AG04449 (cell line): ENCODE measurements around a stretch of chr18.

- RRBS, result no CpG with 5 or more reads among the region's 17 CpGs
These were observed 49.3 kb downstream of the CYB5A start for GRCh38 chr18:74242302-74243111.

GRCh38 chr18:74290024-74290470 lies 1.7 kb downstream of the CYB5A start:
- RRBS, result no CpG with 5 or more reads among the region's 9 CpGs

DNA sequence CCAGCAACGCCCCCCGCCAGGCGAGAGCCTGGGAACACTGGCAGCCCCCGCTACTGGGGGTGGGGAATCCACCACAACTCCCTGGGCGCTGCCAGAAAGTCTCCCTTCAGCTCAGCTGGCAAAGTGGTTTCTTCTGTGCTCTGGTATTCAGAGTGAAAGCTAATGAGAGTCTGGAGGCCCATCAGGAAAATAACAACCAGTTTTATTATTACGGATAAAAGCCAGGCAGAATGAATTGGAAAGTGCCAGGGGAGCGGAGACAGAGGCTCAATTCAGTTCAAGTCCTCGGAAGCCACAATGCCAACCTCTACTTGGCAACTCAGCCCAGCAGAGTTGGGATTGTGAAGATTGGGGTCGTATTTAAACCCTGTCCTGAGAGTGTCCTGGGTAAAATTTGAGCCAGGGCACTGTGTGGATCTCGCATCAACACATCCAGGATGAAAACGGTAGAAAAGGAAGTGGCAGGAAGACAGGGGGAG lies 2.7 kb downstream of the DIPK1C start:
- RRBS, result no CpG with 5 or more reads among the region's 11 CpGs

- RRBS, result 8% methylated on average over 3 of the region's 42 CpGs
These were observed 840 bp upstream of the DIPK1C start for GRCh38 chr18:74457641-74458654.

- RRBS, result no CpG with 5 or more reads among the region's 12 CpGs
These were observed 13.9 kb upstream of the CNDP1 start for GRCh38 chr18:74520325-74520860.

DNA sequence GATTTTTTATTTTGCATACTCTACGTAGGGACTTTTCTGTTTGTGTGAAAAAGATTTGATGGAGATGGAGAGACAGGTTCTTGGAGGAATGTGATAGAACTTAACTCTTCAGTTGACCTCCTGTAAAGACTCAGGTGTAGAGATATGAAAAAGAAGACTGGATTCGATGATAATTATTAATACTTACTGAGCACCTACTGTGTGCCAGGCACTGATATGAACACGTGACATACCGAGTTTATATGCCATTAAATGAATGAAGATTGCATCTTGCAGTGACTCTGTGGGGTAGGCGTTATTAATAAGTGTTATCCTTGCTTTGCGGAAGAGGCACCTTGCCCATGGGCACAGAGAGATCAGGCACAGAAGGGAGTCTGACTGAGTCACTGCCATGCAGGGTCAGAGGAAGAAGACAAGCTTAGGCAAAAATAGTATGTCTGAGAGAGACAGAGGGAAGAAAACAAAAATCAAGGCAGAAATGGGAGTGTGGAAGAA lies 14.8 kb downstream of the ZNF407 start:
- RRBS, result no CpG with 5 or more reads among the region's 6 CpGs

DNA sequence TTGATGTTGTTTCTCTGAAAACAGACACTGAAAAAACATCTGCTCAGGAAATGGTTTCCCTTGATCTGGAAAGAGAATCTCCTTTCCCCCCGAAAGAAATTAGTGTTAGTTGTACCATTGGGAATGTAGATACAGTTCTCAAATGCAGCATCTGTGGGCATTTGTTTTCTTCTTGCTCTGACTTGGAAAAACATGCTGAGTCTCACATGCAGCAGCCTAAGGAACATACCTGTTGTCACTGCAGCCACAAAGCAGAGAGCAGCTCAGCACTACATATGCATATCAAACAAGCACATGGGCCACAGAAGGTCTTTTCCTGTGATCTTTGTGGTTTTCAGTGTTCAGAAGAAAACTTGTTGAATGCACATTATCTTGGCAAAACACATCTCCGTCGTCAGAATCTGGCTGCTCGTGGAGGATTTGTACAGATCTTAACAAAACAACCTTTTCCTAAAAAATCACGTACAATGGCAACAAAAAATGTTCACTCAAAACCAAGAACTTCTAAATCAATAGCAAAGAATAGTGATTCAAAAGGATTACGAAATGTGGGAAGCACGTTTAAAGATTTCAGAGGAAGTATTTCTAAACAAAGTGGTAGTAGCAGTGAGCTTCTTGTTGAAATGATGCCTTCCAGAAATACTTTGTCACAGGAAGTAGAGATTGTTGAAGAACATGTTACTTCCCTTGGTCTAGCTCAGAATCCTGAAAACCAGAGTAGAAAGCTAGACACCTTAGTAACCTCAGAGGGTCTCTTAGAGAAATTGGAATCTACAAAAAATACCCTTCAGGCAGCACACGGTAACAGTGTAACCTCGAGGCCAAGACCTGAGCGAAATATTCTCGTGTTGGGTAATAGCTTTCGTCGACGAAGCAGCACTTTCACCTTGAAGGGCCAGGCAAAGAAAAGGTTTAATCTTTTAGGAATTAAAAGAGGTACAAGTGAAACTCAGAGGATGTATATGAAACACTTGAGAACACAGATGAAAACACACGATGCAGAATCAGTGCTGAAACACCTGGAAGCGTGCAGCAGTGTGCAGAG lies 34.1 kb downstream of the ZNF407 start:
- RRBS, result no CpG with 5 or more reads among the region's 16 CpGs

GRCh38 chr18:74694446-74694772 lies 96.7 kb downstream of the ZNF407 start:
- RRBS, result no CpG with 5 or more reads among the region's 1 CpG

- RRBS, result no CpG with 5 or more reads among the region's 12 CpGs
These were observed 206.1 kb downstream of the ZNF407 start for GRCh38 chr18:74803561-74804345.

GRCh38 chr18:75204678-75205349 lies 4.1 kb downstream of the PTGR3 start:
- RRBS, result 15% methylated on average over 32 of the region's 78 CpGs

- RRBS, result no CpG with 5 or more reads among the region's 12 CpGs
These were observed 17.2 kb downstream of the TSHZ1 start for GRCh38 chr18:75227585-75228316.

- RRBS, result no CpG with 5 or more reads among the region's 13 CpGs
These were observed 66.7 kb downstream of the ZNF516 start for GRCh38 chr18:76428194-76428840.

- RRBS, result no CpG with 5 or more reads among the region's 12 CpGs
These were observed 44.9 kb downstream of the ZNF516 start for GRCh38 chr18:76449922-76450811.

- RRBS, result no CpG with 5 or more reads among the region's 12 CpGs
These were observed 43.2 kb downstream of the ZNF516 start for GRCh38 chr18:76451783-76452348.

- RRBS, result no CpG with 5 or more reads among the region's 3 CpGs
These were observed 5.5 kb downstream of the ZNF516 start for GRCh38 chr18:76489509-76490053.

GRCh38 chr18:76503417-76503967 lies 8.4 kb upstream of the ZNF516 start:
- RRBS, result no CpG with 5 or more reads among the region's 8 CpGs

GRCh38 chr18:76545785-76546427 lies 50.9 kb upstream of the ZNF516 start:
- RRBS, result no CpG with 5 or more reads among the region's 14 CpGs

GRCh38 chr18:76821739-76822202 lies 586 bp upstream of the ZNF236 start:
- RRBS, result 3% methylated on average over 7 of the region's 39 CpGs

DNA sequence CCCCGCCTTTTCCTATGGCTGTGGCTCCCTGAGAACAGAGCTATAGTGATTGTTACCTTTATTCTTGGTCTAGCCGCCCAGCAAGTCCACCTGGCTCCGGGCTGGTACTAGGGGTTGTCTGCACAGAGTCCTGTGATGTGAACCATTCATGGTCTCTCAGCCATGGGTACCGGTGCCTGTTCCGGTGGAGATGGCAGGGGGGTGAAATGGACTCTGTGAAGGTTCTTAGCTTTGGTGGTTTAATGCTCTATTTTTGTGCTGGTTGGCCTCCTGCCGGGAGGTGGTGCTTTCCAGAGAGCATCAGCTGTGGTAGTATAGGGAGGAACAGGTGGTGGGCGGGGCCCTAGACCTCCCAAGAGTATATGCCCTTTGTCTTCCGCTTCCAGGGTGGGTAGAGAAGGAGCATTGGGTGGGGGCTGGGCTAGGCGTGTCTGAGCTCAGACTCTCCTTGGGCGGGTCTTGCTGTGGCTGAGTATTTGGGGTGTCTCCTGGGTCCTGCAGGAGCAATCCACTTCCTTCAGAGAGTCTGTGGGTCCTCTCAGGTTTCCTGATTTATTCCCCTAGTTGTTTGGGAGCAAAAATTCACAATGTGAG lies 143.3 kb downstream of the ZNF236 start:
- RRBS, result 87% methylated on average over 1 of the region's 10 CpGs

DNA sequence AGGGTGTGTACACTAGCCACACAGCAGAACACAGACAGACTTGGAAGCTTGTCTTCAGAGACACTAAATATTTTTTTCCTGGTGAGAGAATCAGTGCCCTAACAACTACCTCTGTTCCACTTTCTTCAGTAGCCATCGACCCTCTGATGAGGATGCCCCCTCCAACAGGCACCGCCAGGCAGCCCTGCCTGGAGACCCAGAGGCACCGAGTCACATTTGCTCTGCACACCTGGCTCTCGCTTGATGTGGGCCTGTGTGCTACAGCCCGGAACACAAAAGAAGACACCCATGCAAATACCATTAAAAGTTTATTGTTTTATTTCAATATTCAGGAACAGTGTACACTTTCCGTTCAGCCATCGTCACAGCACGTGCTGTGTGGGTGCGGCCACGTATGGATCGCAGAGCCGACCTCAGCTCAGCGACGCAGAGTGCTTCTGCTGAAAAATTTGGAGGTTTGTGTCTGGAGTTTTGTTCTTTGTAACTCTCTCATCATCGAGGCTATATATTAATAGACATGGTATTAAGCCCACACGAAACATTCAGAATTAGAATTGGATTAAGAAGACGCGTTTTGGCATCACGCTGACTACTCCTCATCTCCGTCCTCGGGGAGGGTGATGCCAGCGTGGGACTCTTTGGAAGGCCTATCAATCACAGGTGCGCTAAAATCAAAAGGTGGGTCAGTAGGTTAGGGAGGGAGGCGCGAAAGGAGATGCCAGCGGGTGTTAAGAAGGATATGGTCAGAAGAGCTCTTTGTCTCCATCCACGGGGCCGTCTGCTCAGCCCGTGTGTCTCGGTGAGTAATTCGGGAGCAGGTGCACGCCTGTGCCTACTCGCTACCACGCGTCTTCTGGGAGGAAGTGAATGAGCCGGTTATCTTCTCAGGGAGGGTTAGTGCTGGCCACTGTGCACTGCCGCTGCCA lies 153.8 kb downstream of the MBP start:
- RRBS, result 93% methylated on average over 2 of the region's 37 CpGs